Left lobe of liver (tissue), 1 donor: ENCODE measurements around a stretch of chr4.

DNA sequence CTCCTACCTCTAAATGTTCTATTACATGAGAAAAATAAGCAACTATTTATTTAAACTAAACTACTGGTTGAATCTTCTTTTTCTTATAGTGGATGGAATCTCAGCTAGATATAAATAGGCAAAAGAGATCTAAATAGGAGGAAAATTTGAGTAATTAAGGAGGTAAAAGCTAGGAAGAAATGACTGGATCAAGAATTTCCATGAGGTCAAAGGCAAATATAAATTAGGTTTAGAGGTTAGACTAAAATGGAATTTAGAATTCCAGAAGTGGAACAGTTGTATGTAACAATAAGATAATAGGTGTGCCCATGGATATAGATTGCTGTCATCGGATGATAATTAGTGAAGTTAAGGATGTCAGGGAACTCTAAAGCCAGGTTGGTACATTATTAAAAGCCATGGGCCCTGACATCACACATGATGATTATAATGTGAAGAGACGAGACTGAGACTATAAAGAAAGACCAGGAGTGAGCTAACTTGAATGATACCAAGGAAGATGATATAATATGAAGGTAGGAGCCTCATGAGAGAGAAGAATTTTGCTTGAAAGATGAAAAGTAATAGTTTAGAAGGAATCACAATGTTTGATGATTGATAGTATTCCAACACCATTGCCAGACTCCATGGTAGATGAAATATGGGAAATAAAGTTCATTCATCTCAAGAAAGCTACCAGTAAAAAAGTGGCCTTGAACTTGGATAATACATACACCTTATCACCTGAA lies 49.7 kb upstream of the PARM1 start:
- PRO-cap: no peak

DNA sequence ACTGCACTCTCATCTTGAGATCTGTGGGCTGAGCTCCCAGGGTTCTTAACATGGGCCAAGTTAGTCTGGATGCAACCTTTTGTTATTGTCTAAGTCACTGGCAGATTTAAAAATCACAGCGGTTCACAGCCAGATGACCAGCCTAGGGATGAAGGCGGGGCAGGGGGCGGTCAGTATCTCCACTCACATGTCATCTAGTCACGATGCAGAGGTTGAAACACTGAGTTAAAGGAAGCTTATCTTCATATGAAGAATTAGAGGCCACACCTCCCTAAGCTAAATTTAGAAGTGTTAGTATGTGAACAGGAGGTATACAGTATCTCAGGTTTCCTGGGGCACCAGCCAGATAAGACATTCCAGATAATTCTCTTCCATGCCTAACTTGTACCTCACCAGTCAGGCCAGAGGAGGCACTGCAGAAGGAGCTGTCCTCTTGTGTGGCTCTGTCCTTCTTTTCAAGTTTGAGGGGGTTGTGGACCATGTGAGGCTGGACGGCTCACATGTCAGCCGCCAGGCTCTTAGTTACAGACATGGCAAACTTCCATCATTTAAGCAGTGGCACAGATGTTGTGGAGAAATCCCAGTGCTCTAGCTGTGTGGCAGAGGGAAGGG lies 37.1 kb downstream of the PARM1 start:
- PRO-cap: no peak

DNA sequence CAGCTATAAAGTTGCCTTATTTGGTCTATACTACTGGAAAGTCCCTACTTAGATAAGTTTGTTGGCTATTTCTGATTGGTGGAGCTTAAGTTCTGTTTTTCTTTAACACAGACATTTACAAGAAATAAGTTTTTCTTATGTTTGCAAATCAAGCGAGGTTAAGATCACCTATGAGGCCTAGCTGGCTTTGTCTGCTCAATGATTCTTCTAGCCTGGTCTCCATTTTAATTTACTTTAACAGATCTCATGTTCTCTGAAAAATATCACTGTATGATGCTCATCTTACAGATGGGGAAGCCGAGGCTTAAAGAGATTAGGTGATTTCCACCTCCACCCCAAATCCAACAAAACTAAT lies 56.5 kb downstream of the PPEF2 start:
- PRO-cap: no peak

GRCh38 chr4:76187028-76187605 lies 26.5 kb downstream of the SCARB2 start:
- PRO-cap: bidirectional peak, plus-strand start at chr4:76187399, minus-strand start at chr4:76187368

DNA sequence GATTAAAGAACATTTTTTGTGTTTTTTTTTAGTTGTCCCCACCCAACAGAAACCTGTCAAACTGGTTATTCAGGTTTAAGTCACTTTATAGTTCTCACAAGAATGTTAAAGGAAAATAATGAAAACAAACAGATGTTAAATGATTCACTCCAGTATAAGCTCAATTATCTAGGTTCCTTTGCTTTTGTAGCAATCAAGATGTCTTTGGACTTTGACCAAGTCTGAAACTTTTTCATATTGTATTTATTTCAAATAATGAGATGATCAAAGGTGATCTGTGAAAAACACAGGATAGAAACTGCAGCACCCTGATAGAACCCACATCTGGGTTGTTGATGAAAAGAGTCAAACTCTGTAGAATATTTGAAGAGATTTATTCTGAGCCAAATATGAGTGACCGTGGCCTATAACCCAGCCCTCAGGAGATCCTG lies 15.4 kb upstream of the FAM47E start:
- PRO-cap: no peak

GRCh38 chr4:76458761-76460082 lies 24.2 kb downstream of the SHROOM3 start:
- PRO-cap: unidirectional peak, plus-strand start at chr4:76459452

DNA sequence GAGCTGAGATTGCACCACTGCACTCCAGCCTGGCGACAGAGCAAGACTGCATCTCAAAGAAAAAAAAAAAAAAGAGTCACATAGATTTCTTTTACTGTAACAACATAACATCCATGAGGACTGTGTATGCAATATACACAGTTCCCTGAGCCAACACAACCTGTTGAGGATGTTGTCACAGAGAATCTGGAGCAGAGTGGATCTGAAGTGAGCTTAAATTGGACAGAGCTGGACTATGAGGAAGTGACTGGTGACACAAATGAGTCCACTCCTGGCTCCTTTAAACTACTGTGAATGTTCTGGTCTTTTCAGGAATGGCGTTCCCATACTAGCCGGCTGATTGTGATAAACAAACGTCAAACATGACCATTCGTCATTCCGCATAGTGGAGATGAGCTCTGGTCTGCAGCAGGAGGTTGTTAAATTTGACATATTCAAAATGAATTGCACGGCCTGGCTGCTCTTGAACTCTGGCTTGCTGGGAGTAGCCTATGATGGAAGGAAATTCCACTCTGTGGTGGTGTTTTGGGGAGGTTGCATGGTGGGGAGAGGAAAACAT lies 149.3 kb downstream of the SHROOM3 start:
- PRO-cap: no peak

DNA sequence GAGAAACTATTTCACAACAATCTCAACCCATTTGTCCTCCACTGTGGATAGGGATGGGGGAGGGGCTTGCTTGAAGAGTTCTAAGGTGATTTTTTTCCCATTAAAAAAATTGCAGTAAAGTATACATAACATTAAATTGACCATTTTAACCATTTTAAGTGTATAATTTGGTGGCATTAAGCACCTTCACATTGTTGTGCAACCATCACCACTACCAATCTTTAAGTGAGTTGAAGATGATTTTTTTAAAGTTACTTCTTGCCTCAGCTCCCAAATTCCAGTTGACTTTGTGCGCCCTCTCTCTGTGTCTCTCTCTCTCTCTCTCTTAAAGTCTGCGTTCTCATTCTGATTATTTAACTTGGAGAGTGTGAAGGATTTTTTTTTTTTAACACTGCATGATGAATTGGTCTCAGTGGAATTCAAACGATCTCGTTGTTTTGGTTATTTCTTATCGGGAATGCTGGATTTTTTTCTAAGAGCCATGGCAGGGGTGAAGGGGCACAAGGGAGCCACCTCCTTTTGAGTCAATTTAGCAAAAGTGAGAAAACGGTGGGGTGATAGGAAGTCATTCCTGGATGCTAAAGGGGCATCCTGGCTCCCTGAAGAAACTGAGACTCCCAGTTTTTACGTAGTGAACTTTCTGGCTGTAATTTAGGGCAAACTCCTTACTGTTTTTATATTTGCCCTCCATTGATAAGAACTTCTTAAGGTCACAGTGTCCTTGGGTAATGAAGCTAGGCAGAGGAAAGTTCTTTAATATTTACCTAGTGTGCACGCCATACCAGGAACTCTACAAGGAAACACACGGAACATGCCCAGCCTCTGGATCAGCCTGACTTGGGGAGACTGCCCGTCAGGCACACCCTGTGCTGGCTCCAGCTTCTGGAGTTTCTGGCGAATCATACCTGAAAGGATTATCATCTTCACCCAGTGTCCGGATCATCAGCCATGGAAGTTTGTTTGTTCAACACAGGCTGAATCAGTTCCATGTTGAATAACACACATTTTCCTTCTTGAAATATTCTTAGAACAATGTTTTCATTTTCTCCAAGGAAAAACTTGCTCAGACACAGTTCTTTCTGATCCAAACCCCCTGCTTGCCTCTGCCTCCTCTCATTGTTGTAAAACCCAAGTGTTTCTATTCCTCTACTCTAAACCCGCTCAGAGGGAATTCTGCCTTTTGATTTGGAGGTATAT lies 176.3 kb downstream of the SHROOM3 start:
- PRO-cap: no peak

GRCh38 chr4:76709406-76710079 lies 188.4 kb downstream of the SOWAHB start:
- PRO-cap: no peak

GRCh38 chr4:76802267-76803192 lies 95.4 kb downstream of the SOWAHB start:
- PRO-cap: no peak

- PRO-cap: unidirectional peak, plus-strand start at chr4:76831432
These were observed 66.2 kb downstream of the SOWAHB start for GRCh38 chr4:76831351-76832485.

DNA sequence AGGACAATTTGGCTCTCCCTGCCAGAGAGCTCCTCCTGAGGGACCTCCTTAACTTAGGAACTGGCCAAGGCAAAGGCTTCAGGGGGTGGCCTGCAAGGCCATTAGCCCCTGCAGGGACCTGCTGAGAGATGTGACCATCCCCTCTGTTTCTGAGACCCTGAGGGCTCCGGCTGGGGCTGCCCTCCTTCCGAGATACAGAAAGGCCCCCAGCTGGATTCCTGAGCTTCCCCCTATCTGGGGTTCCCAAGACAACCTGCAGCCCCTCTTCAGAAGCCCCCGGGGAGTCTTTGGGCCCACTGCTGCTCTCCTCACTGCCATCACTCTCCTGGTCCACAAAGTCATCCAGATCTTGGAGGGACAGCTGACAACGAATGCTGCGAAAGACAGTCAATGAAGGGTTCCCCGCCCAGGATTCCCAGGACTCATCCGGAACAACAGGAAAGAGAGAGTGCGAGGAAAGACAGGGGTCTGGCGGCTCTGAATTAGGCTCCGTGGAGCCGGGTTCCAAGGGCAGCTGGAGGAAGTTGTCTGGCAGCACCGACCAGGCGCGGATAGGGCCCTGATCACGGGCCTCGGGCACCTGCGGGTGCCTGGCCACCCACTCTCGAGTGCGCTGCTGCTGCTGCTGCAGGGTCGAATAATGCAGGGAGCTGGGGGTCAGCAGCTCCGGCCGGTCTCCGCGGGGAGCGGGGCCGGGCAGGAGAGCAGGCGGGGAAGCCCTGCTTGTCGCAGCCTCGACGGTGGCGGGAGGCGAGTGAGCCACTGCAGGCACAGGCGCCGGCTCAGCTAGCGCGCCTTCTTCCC lies 1.4 kb downstream of the SOWAHB start:
- PRO-cap: unidirectional peak, plus-strand start at position 636 of the sequence

DNA sequence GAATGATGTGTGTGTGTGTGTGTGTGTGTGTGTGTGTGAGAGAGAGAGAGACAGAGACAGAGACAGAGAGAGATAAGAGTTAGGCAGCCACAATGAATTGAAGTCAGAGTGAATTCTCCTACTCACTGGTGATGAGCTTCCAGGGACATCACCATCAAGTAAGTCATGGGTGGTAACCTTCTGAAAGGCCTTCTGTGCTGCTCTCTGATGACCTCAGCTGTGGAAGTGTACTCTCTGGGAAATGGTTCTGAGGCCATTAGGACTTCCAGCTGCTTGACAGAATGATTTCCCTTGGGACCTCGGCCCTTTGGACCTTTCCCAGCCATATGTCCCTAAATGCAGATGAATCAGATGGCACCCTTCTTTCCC lies 7.4 kb downstream of the SEPTIN11 start:
- PRO-cap: no peak

GRCh38 chr4:76974333-76974532 lies 24.7 kb downstream of the SEPTIN11 start:
- PRO-cap: no peak

DNA sequence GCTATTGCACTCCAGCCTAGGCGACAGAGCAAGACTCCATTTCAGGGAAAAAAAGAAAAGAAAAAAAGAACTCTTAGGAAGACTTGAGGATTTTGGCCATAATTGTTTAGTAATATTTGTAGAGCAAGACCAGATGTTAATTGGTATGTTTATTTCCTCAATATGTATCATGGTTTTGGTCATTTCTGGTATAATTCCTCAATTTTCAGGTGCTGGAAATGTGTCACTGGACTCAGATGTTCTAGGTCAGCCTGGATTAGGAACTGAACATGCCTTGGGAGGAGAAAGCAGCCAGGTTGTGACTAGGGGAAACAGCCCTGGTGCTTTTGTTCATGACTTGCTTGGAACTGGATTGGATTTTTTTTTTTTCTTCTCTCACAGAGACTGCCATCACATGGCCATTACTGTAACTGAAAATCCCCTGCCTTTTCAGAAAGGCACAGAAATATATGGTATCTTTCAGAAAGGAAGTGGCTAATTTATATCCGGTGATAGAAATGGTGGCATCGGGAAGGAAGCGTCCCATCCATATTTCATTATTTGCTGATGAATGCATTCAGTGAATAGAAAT lies 34.5 kb downstream of the SEPTIN11 start:
- PRO-cap: no peak

DNA sequence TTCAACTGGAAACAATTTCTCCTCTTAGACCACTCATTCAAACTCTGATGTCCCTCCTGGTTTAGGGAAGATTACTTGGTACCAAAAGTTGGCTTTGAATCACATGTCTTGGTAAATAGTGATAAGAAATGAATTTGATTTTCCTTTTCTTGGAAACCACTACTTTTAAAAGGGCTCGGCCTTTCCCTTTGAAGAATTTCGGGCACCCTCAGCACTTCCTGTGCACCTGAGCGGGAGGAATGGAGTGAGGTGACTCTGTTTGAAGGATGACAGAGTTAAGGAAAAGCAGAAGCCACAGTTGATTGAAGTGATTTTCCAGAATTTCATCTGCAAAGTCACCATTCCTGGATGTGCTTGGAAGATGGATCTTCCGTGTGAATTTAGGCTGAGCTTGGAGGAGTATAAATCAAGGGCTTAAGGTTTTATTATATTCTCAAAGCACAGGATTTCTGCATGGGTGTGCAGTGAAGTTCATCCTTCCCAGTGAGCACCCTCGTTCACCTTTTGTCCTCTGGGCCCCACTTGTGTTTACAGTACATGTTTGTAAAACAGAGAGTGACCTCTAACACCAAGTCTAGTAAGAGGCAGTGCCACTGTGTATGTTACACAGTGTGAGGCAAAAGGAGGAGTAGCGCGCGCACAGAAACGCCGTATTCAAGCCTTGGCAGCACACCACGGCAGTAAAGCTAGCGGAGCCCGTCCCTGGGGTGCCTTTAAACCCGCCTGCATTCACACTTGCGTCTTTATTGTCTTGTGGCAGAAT lies 52.1 kb downstream of the CCNI start:
- PRO-cap: bidirectional peak, plus-strand start at position 609 of the sequence, minus-strand start at position 478 of the sequence

GRCh38 chr4:77048357-77048619 lies 27.5 kb downstream of the CCNI start:
- PRO-cap: no peak

- PRO-cap: no peak
These were observed 3.5 kb downstream of the CCNI start for GRCh38 chr4:77072184-77072858.

DNA sequence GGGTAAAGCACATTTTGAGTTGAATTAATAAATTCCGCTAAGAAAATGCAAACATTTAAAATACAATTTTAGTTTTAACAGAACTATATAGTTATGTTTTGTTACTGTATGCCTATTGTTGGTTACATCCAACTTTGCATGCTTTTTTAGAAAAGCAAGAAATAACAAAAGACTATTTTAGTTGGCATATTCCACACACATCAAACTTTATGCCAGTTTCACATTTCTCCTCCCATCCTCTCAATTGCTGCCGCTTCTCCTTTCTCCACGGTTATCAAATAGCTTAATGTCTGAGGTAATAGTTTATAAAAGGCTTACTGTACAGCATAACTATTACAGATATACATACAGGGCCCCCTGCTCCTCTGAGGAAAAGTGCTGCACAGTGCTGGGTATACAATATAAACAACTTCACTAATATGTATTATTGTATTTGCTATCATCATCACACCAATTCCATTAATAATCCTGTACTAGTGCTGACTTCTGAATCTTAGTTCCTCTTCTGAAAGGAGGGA lies 2.7 kb downstream of the CCNI start:
- PRO-cap: no peak

DNA sequence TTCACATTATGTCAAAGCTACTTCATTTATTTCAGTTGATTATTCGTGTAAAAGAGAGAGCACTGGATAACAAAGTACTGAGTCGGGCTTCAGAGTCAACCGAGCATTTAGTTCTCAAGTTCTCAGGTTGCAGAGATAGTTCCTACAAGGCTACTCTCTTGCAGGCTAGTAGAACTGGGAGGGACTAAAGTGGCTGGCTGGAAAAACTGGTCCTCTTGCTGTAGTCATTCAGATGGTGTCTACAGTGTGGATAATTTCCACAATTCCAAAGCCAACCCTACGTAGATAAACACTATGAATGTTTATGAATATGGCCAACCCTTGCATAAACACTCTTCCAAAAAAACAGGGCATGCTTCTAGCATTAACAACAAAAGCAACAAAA lies 4.6 kb upstream of the CCNG2 start:
- PRO-cap: no peak